ENCODE measurements around a stretch of chr6.

- RRBS, result no CpG with 5 or more reads among the region's 7 CpGs
These were observed 279.6 kb downstream of the FOXC1 start for GRCh38 chr6:1889333-1889713.

GRCh38 chr6:1899536-1899853, 289.8 kb downstream of the FOXC1 start:
- RRBS, result no CpG with 5 or more reads among the region's 5 CpGs

GRCh38 chr6:2203153-2203674, 42.2 kb downstream of the GMDS start:
- RRBS, result no CpG with 5 or more reads among the region's 5 CpGs

DNA sequence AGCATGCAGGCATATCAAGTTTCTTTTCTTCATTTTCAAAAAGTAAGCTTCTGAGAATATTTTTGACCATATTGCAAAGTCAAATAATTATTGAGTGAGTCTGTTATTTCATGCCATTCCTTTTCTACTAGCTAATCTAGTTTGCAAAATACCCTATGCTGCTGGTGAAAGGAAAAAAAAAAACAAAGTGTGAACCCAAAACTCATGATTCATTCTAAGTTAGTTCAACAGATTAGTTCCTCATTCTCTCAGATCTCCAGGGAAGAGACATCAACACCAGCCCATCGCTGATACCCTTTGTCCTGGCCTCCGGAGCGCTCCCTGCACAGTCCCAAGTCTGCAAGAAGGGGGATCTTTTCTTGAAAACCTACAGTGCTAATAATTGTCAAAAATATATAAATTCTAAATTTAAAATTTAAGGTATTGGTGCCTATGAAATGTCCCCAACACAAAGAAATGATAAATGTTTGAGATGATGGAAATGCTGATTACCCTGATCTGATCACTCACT, 106.7 kb upstream of the GMDS start:
- RRBS, result no CpG with 5 or more reads among the region's 3 CpGs

- RRBS, result no CpG with 5 or more reads among the region's 16 CpGs
These were observed 241.0 kb downstream of the MYLK4 start for GRCh38 chr6:2509700-2510177.

DNA sequence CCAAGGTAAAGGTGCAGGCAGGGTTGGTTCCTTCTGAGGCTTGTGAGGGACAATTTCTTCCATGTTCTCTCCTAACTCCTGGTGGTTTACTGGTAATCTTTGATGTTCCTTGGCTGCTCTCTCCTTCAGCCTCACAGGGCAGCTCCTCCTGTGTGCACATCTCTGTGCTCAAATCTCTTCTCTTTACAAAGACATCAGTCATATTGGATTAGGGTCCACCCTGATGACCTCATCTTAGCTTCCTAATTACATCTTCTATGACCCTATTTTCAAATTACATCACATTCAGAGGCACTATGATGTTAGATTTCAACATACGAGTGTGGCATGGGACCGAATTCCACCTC, 216.5 kb downstream of the MYLK4 start:
- RRBS, result no CpG with 5 or more reads among the region's 2 CpGs

DNA sequence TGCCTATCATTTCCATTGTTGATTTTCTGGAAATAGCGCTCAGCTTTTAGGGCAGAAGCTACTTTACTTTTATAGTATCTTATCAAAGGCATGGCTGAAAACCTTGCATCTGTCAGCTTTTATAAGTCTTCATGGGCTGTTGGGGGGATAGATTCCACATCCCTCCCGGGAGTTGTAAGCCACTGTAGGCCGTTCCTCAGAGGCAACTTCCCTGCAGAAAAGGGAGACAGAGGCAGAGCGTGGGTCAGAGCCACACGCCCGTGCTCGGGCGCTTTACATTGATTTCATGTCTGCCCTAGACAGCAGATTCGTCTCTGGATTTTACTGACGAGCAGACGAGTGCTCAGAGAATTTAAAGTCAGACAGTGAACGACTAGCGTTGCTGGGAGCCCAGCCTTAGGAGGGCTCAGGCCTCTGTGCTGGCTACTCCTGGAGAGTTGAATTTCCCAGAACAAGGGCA, 126.8 kb downstream of the MYLK4 start:
- RRBS, result no CpG with 5 or more reads among the region's 13 CpGs

DNA sequence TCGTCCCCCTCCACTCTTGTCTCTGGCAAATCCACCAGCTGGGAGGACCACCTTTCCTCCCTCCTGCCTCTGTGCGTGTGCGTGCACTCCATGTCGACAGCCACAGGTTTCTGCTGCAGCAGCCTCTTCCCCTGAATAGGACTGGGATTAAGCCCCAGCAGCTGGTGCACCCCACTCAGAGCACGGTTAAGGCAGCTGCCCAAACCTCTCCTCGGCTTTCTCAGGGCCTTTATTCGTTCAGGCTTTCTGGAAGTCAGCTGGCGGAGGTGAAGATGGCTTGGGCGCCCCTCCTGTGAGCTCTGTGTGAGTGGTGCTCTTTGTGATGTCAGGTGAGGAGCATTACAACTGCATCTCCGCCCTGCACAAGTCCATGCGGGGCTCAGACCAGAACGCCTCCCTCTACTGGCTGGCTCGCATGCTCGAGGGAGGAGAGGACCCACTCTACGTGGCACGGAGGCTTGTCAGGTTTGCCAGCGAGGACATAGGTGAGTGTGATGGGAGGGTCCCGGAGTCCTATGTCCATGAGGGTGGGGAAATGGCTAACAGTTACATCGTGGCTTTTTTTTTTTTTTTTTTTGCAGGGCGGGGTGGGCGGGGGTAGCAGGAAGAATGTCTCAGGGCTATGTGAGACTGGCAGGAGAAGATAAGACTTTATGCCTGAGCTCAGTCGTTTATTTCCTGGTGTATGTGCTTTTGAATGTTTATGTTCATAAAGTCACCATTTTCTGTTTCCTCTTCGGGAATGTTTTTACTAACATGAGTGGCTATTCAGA, 18.1 kb downstream of the WRNIP1 start:
- RRBS, result no CpG with 5 or more reads among the region's 23 CpGs

DNA sequence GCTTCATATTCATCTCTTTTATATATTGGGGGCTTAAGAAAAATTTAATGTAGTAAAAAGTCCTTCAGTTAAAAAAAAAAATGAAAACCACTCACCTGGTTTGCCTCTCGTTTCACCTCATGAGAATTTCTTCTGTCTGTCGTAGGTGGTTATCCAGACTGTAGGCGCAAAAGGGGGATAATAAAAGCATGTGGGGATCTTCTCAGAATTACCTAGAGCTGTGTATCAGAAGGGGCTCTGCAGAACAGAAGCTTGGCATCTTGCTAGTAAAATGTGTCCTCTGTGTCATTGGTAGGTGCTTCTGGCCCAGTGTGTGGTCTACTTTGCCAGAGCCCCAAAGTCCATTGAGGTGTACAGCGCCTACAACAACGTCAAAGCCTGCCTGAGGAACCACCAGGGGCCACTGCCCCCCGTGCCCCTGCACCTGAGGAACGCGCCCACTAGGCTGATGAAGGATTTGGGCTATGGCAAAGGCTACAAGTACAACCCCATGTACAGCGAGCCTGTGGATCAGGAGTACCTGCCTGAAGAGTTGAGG, 19.6 kb downstream of the WRNIP1 start:
- RRBS, result no CpG with 5 or more reads among the region's 9 CpGs

- RRBS, result no CpG with 5 or more reads among the region's 8 CpGs
These were observed 17.3 kb upstream of the SERPINB1 start for GRCh38 chr6:2858558-2859697.

- RRBS, result no CpG with 5 or more reads among the region's 1 CpG
These were observed 30.0 kb downstream of the SERPINB9 start for GRCh38 chr6:2873127-2873397.

DNA sequence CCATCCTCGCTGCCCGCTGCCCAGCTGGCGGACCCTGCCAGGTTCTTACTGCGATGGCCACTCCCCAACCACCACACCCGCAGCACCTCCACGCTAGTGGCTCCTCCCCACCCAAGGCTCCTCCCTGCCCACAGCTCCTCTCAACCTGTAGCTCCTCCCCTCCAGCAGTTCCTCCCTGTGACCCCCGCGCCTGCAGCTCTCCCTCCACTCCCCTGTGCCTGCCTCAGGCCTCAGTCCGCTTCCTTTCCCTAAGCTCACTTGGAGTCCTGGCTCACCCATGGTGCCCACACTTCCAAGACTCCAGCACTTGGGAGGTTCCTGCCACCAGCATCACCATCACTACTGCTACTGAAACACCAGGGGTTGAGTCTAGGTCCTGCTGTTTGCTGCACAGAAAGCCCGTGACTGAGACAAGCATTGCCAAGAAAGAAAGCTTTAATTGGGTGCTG, 17.7 kb upstream of the SERPINB9 start:
- RRBS, result no CpG with 5 or more reads among the region's 10 CpGs

DNA sequence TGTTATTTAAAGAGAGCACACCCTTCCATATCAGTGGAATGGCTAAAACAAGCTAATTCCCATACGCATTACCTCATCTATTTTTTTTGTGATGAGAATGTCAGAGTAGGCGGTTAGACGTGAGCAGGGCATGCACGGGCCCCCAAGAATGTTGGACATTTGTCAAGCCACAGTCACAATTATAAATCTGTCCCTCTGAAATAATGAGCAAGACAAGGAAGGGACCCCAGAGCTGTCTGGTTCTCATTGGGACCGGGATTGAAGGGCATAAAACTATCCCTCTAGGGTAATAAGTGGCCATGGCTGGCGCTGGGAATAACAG, 33.0 kb downstream of the SERPINB6 start:
- RRBS, result no CpG with 5 or more reads among the region's 6 CpGs

DNA sequence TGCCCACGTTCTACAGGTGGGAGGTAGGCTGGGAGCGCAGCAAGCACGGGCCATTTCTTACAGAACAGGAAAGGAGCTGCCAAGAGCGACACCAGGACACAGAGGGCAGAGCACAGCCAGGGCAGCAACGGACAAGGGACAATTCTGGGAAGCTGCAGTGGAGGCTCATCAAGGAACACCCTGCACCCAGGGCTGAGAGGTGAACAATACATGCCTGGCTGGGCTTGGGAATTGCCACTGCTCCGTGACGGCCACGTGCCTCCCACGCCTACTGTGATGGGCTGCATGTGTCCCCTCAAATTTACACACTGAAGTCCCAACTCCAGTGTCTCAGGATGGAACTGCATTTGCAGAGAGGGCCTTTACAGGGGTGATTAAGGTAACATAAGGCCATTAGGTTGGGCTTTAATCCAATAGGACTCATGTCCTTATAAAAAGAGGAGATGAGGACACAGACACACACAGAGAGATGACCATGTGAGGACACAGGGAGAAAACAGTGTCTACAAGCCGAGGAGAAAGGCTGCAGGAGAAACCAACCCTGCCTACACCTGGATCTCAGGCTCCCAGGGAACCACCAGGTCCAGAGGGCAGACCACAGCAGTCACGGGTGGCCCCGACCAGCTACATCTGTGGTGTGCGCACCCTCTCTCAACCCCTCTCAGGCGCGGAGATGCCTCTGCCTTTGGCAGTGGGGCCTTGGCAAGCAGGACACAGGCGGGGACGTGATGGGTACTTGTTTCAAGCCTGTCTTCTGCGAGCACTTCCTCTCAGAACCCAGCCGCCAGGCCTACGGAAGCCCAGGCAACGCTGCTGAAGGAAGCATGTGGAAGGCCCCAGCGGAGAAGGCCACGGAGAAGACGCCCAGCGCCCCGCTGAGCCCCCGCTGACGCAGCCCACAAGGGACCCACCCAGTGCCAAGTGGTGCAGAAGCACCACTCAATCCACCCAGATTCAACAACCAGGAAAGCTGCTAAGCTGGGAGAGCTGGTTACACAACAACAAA, 13.3 kb downstream of the SERPINB6 start:
- RRBS, result no CpG with 5 or more reads among the region's 28 CpGs

- RRBS, result no CpG with 5 or more reads among the region's 13 CpGs
These were observed 12.5 kb upstream of the RIPK1 start for GRCh38 chr6:3055792-3056267.

DNA sequence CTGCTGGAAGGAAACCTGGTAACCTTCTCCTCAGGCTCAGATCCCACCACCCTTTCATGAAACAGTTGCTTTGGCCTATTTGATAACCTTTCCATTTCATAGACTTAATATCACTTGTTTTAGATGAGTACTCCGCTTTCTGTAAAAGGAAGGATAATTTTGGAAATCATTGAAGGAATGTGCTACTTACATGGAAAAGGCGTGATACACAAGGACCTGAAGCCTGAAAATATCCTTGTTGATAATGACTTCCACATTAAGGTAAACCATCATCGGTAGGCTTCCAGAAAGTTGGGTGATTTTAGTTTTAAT, 12.5 kb downstream of the RIPK1 start:
- RRBS, result no CpG with 5 or more reads among the region's 3 CpGs

- RRBS, result no CpG with 5 or more reads among the region's 3 CpGs
These were observed 878 bp upstream of the BPHL start for GRCh38 chr6:3117599-3118067.

DNA sequence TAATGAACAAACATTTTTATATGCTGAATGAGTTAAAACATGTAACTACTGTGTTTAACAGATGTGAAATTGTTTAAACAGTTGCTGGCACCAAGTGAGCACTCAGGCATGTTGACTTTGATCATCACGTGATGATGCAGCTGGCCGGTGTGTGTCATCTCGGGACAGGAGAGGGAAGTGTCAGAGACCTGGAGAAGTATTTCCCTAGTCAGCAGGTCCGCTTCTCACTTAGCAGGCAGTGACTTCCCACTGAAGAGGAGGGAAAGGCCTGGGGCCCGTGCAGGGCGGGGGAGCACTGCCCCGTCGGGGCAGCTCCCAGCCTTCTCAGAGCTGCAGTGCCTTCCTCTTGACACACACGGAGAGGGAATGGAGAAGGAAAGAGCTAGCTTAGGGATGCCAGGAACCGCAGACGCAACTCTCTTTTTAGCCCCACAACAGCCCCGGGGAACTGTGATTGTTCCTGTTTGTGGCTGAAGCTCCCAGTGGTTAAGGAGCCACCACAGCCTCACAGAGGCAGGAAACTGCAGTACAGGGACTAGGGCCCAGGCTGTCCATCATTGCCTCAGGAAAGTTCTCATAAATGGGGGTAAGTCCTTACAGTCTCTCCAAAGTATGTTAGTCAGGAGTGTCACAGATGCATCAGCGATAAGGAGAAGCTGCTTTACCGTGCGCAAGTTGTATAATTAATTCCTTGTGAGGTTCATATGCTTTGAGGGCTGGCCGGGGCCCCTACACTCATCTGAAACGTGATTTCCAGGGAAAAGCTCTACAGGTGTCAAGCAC, 17.9 kb downstream of the TUBB2A start:
- RRBS, result no CpG with 5 or more reads among the region's 17 CpGs

DNA sequence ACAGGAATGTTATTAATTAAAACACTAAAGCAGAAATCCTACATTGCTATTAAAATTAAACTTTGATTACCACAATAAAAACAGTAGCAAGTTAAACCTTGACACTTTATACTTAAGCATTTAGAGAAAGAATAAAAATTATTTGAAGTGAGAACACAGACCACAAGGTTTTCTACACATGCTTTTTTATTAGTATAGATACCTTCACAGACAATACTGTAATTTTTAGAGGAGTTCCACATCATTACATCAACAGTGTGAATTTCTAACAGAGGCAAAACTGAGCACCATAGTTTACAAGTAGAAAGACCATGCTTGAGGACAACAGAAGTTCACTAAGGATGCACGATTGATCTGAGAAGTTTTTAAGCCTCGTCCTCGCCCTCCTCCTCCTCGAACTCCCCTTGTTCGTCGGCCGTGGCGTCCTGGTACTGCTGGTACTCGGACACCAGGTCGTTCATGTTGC, 3.8 kb downstream of the TUBB2A start:
- RRBS, result no CpG with 5 or more reads among the region's 10 CpGs

DNA sequence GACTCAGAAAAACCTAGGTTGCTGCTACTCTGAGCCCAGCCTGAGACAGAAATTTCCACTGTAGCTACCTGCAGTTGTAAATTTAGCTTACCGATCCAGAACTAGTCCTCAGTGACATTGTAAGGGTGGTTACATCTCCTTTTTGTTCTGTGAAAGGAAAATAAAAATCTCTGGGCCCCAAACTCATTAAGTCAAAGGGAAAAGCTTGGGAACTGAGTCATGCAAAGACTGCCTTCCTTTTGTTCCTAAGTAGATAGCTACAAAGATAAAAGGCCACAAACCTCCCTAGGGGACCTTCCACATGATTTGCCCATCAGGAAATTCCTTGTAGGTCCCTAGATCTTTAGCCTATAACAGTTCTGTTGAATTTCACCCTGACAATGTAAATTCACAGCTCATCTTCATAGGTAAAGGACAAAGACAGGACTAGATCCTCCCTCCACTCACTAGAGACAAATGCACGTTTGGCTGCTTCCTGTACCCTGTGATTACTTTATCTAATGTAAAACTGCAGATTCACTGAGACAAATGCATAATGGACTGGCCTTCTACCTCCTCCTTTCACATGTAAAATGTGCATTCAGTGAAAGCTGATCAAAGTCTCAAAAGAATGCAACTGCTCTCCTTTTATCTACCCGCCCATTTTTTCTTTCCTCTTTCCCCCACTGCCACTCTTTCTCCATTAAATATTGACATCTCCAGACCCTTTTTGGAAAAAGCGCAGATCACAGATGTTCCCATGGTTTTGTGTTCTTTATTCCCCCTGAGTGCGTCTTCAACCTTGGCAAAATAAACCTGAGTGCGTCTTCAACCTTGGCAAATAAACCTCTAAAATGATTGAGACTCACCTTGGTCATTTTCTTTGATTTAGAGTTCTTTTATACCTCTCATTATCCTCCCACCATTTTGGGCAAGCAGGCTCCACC, 8.9 kb upstream of the TUBB2A start:
- RRBS, result no CpG with 5 or more reads among the region's 6 CpGs